ENCODE measurements around a stretch of chr6.

DNA sequence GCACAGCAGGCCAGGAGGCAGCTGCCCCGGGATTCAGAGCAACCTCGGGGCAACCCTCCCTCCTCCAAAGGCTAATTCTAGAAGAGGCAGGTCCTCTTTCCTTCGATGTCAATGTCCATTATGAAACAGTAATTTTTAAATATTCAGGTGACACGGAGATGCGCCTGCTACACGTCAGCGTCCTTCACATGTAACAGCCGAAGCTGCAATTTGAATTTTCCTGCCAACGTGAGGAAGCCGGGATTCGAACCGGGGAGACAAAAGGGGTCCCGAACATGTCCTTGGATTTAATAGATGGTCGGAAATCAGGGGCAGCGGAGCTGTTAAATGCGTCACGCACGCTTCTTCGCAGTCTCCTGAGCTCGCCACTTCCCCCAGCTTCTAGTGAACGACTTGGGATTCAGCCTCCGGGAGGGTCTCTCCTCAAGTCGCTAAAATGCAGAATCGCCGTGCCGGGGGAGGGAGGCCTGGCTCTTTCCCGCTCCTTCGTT, 1.5 kb upstream of the FOXC1 start:
- PRO-cap, 2 experiments: no peak in any of the 2 experiments

GRCh38 chr6:1781495-1781922, 171.8 kb downstream of the FOXC1 start:
- PRO-cap, 2 experiments: no peak in any of the 2 experiments

DNA sequence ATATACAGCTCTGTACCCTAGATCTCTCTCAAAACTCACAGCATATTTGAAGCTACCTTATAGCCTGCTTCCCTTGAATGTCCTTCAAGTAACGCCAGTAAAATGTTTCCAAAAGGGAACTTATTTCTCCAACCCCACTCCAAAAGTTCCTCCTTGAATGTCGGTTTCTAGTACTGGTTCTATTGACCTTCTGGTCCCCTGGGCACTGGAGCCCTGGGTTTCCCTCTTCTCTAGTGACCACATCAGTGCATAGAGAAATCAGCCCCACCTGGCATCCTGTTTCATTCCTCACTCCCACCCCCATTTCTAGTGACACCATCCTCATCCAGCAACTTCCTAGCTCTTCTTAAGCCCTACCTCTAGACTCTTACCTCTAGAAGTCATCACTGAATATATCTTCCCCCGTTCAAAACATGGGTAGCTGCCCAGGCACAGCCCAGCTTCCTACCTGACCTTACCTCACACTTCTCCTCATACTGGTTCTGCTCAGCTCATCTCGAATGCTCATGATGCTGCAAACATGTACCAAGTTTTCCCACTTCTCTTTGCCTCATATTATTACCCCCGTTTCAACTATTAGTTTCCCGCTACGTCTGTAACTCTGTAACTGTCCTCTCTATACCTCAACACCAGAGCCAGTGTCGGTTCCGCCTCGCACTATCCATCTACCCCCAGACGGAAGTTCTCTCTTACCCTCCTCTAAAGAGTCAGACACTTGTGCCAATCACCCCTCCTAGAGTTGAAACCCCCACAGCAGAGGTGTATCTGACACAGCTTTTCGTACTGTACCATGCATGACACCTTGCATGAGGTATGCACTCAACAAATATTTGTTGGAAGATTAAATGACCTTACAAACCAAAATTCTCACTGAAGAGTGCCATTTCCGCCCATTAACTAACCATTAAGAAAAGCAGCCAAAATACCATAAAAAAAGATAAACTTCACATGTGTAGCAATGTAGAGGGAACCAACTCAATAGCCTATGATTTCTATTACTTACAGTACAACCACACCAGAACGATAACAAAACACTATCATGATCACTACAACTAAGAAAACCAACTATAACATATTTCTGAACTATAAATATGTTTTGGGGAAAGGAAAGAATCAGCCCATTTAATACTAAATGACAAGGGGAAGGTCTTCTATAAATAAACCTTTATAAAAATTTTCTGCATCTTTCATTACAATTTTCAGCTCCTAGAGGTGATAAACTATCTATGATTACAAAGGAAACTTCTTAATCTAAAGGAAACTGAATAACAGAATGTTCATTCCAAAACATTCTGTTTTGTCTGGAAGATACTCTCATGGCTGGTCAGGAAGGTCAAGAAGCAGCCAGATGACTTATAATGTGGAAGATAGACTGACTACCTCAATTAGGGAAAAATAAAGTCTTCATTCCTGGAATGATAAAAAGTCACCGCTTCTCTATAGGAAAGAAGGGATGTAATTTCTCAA, 131.9 kb downstream of the GMDS start:
- PRO-cap, 2 experiments: no peak in any of the 2 experiments

DNA sequence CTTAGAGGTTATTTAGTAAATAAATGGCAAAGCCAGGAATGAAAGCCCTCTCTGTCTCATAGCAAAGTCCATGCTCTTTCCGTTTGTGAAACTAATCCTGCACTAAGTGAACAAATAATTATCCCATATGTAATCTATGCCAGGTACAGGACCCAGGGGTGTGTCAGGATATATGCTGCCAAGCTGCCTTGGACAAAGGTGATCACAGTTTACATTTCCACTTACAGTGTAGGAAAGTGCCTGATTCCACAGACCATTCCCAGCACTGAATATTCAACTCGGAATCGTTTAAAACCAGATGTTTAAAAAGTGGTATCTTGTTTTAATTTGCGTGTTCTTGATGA, 13.7 kb upstream of the GMDS start:
- PRO-cap, 2 experiments: no peak in any of the 2 experiments

- PRO-cap, 2 experiments: no peak in any of the 2 experiments
Observed at GRCh38 chr6:2714242-2714966, 36.3 kb downstream of the MYLK4 start.

DNA sequence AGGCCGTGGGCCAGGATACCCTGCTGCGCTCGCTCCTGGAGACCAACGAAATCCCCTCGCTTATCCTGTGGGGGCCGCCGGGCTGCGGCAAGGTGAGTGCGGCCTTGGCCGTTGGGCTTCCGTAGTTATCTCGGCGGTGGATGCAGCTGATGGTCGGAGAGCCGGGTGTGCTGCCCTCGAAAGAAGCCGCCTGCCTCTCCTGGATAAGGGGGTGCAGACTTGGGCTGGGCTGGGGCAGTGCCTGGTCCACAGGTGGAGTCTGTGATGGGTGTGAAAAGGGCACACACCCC, 1.1 kb downstream of the WRNIP1 start:
- PRO-cap, 2 experiments: peak in 1 of 2 experiments; most common plus-strand start position 124 of the sequence (in 1); most common minus-strand start position 100 of the sequence (in 1)

DNA sequence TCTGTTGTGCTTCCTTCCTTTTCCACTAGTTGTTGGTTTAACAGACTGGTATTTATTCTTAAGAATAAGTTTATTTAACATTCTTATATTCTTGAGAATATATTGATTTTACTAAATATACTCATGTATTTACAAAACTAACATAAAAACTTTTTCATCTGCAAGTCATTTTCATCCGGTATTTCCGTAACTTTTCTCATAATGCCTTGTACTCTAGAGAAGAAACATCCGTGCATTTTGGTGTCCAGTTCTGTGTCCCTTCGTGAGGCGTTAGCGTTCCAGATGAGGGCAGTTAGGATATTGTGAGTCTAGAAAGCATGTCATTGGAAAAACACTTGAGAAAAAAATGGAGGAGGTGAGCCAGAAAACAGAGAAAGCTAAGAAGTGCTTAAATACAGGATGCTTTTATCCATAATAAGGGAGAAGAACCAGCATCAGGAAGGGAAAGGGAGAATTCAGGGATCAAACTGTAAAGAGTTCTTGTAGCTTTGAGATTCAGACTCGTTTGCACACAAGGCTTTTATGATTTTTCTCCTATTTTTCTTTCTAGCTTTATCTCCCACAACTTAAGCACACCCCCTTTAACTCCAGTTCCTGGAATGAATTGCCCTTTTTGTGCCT, 1.8 kb downstream of the WRNIP1 start:
- PRO-cap, 2 experiments: no peak in any of the 2 experiments

GRCh38 chr6:2822935-2823976, 18.4 kb downstream of the SERPINB1 start:
- PRO-cap, 2 experiments: no peak in any of the 2 experiments

GRCh38 chr6:2865137-2865535, 23.5 kb upstream of the SERPINB1 start:
- PRO-cap, 2 experiments: no peak in any of the 2 experiments

DNA sequence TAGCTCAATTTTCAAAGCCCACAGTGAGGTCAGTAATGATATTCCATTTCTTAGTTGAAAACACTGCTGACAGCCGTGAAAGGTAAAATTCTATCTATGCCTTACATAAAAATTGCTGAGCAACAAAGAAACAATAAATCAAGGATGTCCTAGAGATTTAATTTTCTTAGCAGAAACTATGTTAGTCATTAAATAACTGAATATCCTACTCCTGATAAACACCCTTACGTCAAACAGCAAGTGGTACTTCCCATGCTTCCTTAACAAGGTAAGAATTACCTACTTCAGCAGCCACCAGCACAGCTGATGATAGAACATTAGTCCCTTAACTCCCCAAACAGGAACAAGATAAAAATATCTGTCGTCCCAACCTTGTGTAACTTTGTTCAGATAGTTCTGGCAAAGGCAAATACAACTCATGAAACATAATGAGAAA, 8.8 kb downstream of the SERPINB6 start:
- PRO-cap, 2 experiments: no peak in any of the 2 experiments

- PRO-cap, 2 experiments: no peak in any of the 2 experiments
Observed at GRCh38 chr6:2978042-2978593, 6.8 kb upstream of the SERPINB6 start.

DNA sequence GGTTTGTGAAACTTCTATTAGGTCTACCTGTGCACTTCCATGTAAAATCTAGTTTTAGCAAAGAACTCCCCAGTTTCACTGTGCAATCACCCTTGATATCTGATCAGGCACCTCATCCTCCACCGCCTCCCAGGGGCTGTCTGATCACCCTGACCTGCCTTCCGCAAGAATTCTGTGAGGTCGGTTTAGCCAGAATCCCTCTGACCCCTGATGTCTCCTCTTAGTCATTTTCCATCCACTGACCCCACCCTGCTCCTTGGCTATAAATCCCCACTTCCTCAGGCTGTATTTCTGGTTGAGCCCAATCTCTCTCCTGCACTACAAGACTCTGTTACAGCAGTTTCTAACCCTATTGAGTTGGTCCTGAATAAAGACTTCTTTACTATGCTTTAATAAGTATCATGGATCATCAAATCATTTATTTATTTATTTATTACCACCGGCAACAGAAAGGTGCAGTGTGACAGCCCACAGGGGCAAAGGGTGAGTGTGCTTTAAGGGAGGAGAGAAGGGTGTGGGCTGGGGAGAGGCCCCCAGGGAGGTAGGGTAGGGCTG, 11.1 kb upstream of the SERPINB6 start:
- PRO-cap, 2 experiments: no peak in any of the 2 experiments

- PRO-cap, 2 experiments: peak in 2 of 2 experiments; most common plus-strand start chr6:3063967 (in 2); most common minus-strand start chr6:3063789 (in 2)
Observed at GRCh38 chr6:3063570-3064104, 4.7 kb upstream of the RIPK1 start.

DNA sequence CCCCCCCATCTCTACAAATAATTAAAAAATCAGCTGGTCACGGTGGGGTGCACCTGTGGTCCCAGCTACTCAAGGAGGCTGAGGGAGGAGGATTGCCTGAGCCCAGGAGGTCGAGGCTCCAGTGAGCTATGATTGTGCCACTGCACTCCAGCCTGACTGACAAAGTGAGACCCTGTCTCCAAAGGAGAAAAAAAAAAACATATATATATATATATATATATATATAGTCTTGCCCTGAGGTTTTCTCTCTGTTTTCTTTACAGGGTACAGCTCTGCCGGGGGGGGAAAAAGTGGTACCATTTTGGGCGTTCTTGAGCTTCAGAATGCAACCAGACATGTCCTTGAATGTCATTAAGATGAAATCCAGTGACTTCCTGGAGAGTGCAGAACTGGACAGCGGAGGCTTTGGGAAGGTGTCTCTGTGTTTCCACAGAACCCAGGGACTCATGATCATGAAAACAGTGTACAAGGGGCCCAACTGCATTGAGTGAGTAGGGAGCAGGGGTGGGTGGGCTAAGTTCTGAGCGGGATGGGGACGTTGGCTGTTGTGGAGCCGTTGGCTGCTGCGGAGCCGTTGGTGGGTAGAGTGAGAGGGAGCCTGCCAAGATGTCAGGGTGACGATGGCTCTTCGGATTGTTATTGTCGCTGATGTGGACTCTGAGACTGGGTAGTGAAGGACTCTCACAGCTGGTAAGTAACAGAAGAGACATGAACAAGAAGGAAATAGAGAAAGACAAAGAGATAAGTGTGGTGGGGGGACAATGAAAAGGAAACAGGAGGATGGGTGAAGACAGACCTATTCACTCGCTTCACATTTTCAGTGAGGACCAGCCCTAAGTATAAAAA, 8.4 kb downstream of the RIPK1 start:
- PRO-cap, 2 experiments: no peak in any of the 2 experiments

DNA sequence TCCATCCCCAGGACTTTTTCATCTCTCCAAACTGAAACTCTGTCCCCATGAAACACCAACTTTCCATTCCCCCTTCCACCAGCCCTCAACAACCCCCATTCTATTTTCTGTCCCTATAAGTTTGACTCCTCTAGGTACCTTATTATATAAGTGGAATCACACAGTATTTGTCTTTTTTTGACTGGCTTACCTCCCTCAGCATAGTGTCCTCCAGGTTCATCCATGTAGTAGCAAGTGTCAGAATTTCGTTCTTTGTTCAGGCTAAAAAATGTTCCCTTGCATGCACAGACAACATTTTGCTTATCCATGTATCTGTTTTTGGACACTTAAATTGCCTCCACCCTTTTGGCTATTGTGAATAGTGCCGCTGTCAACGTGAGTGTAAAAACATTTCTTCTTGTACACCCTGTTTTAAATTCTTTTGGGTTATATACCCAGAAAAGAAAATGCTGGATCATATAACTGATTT, 878 bp upstream of the BPHL start:
- PRO-cap, 2 experiments: no peak in any of the 2 experiments

DNA sequence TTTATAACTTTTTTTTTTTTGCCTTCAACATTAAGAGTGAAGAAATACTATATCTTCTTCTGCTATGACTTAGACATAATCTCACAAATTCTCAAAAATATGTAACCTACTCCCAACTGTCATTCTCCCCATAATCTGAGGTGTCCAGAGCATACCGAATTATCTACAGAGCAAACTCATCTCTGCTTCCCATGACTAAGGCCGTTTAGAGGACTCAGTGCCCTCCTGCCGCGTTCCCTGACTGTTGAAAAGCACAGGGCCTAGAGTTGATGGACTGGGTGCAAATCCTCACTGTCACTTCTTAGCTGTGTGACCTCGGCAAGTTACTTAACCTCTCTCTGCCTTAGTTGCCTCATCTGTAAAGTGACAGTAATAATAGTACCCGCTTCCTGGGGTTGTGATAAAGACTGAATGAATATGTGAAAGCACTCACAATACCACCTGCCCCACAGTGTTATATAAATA, 4.7 kb upstream of the TUBB2A start:
- PRO-cap, 2 experiments: no peak in any of the 2 experiments

DNA sequence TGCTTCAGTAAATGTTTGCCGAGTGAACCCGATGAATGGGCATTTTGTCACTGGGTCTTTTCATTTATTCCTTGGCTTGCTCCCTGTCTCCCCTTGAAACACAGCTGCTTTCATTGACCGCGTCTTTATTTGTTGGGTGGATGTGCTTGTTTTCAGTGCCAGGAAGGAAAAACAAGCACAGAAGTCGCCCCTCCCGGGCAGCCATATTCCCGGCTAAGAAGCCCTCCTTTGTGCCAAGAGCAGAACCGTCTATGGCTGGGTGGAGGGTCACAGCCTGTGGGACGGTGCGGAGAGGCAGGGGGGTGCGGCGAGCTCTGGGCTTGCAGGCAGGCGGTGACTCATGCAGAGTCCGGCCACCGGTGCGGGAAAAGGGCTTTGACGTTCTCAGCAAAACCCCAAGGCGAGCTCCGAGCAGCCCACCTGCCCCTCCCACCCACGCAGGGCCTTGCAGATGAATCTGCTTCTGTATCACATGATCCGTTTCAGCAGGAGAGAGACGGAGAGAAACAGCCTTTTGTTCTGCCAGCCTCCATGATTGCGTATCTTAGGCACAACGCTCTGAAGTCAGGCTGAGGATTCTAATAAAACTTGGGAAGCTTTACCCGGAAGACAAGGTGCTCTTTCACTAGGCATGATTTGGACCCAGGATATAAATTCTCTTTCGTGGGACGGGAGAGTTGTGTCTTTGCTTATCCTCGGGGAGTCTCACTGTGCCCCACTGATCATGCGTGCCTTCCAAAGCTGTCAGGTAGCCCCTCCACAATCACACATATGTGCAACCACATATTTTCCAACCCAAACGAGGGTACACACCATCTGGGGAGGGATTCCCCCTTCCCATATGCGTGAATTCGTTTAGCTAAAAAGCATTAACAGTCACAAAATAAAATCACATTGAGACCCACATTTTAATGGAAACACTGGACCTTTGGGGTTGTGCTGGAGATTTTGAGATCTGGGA, 11.0 kb upstream of the PSMG4 start:
- PRO-cap, 2 experiments: peak in 2 of 2 experiments; most common plus-strand start position 341 of the sequence (in 1)

DNA sequence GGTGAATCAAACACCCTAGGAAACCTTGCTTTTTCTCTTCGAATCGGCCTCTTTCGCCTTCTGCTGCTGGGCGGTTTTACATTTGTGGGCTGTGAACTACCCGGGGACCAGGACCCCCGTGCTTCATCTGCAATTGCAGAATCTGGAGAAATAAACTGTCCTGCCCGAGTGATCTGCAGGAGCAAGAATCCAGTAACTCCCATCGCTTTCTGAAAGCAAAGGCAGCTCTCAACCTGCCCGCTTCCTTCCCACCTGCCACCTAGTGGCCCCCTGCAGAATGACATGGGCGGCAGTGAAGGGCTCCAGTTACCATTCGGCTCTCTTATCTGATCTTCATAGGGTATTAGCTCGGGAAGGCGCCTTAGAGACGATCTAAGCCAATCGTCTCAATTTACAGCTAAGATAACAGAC, 7.4 kb upstream of the PSMG4 start:
- PRO-cap, 2 experiments: no peak in any of the 2 experiments

GRCh38 chr6:3268905-3270068, 10.5 kb downstream of the PSMG4 start:
- PRO-cap, 2 experiments: no peak in any of the 2 experiments

DNA sequence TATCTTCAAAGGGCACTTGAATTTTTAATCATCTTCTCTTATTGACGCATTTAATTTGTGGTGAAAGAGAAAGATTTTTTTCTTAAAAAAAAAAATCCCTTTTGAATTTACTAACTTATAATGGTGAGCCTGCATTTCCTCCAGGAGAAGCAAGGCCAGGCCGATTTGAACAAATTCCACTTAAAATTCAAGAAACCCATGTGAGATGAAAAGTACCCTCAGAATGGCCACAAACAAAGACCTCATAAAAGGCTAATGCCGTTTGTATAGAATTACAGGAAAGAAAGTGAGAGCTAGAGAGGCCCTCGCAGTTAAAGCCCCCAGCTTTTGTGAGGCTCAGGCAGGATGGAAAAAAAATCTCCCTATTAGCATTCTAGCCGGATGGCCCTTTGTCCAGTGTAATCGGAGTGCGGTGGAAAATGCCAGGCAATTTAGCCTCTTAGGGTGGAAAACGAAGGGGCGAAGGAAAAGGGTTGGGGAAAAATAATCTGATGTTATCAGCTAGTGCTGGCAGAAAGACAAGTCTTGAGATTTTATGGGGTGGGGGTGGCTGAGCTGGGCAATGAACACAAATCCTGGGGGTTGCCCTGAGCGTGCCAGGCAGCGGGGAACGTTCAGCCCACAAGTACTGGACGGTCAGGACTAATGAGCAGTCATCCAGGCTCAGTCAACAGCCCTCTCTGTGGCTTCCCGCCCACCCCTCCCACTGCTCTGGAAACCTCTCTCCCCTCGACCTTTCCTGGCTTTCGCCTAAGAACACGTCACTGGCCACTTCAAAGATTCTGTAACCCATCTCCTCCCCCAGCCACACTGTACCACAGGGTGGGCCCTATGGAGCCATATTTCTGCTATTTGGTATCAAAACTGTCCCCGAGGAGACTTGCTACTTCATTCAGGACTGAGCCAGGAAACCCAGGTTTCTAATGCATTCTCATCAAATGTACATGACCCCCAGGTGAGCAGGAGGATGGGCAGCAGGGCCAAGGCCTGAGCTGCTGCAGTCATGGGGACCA, 92.5 kb downstream of the PSMG4 start:
- PRO-cap, 2 experiments: no peak in any of the 2 experiments